ENCODE data around the gene OR8D4.

- PRO-cap, result no peak
- RAMPAGE, long total RNA, result no peak
Measured at GRCh38 chr11:123901959-123902376, at the start of gene OR8D4. Gene OR8D4 (plus strand): TSS chr11:123902167.

- PRO-cap, result no peak
- RAMPAGE, long total RNA, result no peak
Measured at GRCh38 chr11:124113833-124114441, 1.3 kb upstream of the VWA5A start.

DNA sequence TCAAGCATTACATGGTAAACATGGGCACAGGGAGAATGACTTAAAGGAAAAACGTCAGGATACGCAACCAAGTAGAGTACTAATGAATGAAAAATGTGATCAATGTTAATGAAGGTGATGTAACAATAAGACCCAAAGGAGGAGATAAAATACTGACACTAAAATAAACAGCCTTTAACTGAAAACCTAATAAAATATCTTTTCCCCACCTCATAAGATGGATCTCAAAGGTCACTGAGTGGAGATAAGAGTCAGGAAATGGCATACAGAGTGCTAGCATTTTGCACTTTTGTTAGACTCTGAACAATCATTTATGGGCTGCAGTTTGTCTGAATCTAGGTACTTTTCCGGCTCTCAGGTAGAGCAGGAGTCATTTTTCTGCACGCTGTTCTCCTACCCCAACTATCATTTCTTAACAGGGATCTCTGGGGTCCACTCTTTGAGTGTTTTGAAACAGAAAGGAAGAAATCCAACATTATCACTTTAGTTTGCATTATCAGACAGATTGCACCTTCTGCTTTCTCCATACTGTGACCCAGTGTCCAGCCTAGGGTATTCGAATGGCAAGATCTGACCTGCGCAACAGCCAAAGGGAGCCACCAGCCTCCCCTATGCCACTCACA, 988 bp downstream of the SIAE start:
- PRO-cap, result no peak
- RAMPAGE, long total RNA, result no peak

DNA sequence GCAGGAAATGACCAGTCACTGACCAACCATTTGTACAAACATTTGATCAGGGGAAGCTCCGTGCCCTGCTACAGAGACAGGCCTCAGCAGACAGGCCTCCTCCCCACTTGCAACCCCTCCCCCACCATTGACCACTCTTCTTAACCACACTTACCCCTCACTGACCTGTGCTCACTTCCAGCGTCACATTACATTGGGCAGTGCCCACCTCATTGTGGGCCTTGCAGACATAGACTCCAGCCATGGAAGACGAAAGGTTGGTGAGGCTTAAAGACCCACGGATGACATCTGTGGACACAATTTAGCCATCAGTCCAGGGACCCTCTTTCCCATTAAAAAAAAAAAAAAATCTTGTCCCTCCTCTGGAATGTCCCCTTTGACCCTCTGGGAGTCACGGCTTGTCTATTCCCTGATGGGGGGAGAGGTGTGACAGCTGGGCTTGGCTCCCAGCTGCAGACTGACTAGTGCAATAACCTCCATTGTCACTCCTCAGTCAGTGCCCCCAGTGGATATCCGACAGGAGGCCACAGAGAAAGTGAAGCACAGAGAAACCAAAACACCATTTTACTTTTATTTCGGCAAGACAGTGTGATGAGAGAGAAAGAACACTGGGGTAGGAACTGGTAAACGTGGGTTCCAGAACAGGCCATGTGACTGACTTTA, 2.6 kb upstream of the VSIG2 start:
- PRO-cap, result no peak
- RAMPAGE, long total RNA, result no peak

GRCh38 chr11:124759428-124759851, 2.6 kb downstream of the ESAM start:
- PRO-cap, result no peak
- RAMPAGE, long total RNA, result no peak

- PRO-cap, result no peak
- RAMPAGE, long total RNA, result no peak
Measured at GRCh38 chr11:124761879-124762123, 289 bp downstream of the ESAM start.

DNA sequence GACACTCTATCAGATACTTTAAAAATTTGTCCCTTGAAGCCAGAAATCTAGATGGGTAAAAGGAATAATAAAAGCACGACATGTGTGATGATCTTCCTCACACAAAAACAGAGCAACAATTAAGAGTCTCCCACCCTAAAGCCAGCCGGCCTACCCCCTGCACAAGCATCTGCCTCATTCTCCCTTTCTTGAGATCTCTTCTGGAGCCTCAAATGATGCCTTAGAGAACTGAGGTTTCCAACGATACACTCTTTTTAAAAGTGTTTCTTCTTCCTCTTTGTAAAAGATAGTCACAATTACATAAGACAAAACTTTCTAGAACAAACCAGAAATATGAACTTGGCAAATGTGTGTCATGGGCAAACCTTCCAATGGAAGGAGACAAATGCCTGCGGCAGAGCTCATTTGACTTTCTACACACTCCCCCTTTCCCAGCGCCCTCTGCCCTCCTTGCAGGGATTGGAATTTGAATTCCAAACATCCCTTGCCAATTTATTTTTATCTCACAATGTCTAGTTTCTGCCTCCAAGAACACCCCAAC, 14.6 kb upstream of the ESAM start:
- PRO-cap, result no peak
- RAMPAGE, long total RNA, result no peak

DNA sequence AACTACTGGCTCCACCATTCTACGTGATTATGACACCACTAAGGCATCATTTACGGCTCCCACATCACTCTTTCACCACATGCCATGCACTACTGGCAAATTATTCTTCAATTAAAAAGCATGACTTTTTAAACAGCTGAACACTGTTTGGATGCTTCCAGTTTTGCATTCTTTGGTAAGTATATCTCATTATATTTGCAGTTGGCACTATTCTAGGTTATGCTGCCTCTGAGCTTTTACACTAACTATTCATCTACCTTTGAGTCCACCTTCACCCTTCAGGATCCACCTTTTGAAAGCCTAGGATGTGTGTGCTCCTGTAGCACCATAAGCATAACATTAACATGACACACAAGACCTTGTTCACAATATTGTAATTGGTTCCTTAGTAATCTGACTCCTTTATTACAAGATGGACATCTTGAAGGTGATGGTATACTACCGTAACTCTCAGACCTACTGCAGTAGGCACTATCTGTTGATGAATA, 7.9 kb downstream of the MSANTD2 start:
- PRO-cap, result no peak
- RAMPAGE, long total RNA, result no peak

DNA sequence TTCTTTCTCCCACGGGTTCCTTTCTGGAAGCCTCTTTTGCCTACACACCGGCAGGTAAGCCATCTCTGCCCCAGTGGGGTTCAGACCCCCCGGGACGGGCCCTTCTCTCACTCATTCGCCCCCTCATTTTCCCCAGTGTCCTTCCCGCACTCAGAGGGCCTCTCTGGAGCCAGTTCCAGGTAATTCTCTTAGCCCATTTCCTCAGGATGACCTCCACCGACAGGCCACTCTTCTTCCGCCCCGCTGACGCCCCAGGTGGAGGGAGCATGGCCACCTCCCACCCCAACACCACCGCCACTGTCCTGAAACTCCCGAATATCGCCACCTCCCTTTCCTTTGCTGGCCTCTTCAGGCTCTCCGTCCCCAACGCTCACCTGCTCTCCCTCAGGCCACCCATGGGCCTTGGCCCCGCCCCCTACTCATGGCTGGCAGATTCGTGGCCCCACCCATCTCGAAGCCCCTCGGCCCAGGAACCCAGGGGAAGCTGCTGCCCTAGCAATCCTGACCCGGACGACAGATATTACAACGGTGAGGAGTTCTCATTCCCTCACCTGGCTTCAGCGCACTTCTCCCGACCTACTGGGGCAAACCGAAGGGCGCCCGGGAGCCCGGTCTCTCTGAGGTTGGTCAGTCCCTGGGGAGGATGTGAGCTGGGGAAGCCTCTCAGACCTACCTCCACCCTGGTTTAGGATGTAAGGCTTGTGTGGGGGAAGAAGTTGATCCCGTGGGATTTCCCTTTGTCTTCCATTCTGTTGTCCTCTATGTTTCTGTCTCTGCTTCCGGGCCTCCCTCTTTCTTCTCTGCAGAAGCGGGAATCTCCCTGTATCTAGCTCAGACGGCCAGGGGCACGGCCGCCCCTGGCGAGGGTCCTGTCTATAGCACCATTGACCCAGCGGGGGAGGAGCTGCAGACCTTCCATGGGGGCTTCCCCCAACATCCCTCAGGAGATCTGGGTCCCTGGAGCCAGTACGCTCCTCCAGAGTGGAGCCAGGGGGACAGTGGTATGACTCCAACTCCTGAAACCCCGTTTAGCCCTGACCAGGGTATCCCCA, 12.2 kb downstream of the ROBO3 start:
- PRO-cap, result no peak
- RAMPAGE, long total RNA, result no peak

- PRO-cap, result no peak
- RAMPAGE, long total RNA, result no peak
Measured at GRCh38 chr11:124898199-124899275, 872 bp upstream of the ROBO4 start.

DNA sequence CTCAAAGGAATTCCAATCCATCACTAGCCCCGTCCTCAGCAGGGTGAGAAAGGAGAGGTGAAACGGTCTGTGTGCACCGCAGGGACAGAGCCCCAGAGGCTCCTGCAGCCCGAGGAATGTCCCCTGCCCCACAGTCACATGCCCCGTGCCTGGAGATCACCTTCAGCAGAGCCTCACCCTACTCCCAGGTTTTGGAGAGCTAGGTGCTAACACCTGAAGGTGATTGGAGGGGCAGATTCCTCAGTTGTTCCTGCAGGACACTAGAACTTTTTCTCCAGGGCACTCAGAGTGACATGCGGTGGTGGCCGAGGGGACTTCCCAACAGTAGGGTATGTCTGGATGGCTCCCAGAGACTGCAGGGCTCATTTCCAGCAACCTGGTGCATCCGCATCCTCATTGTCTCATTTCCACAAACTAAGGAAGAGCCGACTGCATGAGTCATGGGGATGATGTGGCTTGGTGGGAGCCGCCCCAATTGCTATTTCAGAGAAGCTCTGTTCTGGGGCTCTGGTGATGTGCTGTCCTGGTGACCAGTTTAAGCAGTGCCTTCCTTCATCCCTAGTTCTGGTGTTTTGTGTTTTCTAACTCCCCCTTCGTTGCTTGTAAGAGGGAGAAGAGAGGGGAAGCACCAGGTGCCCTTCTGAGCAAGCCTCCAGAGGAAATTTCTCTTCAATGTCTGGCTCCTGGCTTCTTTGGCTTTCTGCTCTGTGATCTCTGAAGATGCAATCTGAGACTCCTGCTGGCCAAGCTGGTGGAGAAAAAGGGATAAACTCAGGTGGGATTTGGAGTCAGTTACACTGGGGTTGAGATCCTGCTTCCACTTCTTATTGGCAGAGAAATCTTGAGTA, 2.8 kb upstream of the ROBO4 start:
- PRO-cap, result no peak
- RAMPAGE, long total RNA, result no peak

DNA sequence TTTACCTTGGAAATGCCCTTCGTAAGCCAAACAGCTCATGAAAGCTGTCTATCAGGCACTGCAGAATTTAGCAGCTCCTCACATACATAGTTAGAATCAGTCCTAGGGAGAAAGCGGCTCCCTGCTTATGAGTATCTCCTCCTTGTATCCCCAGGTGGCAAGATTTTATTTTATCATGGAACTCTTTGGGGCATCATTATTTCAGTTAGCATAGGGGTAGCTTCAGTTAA, 4.8 kb upstream of the EI24 start:
- PRO-cap, result no peak
- RAMPAGE, long total RNA, result no peak

GRCh38 chr11:125570699-125571371, 1.6 kb downstream of the EI24 start:
- PRO-cap, result no peak
- RAMPAGE, long total RNA, result no peak

- PRO-cap, result no peak
- RAMPAGE, long total RNA, result no peak
Measured at GRCh38 chr11:125583630-125584319, 8.9 kb upstream of the STT3A start.

DNA sequence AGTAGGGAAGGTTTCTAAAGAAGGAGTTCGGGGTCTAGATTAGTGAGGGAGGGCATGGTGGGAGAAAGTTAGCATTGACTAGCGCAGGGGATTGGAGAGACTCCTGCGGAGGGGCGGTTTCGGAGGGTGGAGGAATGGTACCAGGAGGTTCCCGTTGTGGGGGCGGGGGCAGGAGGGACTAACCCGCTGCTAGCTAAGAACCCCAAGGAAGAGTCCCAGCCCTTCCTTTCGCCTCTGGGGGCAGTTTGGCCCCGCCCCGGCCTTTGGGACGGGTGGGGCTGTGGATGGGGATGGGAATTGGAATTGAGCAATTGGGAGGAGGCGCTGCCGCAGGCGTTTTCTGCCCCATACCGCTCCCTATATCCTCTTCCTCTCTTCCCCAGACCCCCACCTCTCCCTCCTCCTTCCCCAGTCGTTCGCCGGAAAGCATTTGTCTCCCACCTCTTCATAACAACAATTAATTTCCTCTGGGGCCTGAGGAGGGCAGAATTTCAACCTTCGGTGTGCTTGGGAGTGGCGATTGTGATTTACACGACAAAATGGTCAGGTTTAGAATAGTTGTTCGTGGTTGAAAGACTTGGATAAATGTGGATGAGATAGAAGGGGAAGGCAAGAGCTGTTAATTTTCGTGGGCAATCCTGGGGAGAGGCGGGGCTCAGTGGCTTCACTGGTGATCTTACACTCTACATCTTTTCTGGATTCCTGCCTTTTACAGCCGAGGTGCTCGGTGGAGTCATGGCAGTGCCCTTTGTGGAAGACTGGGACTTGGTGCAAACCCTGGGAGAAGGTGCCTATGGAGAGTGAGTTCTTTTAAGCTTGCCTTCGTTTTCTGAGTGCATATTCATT, 1.3 kb downstream of the CHEK1 start:
- PRO-cap, result no peak
- RAMPAGE, long total RNA, result no peak

- PRO-cap, result no peak
- RAMPAGE, long total RNA, result no peak
Measured at GRCh38 chr11:125626880-125627289, 1.9 kb downstream of the CHEK1 start.

DNA sequence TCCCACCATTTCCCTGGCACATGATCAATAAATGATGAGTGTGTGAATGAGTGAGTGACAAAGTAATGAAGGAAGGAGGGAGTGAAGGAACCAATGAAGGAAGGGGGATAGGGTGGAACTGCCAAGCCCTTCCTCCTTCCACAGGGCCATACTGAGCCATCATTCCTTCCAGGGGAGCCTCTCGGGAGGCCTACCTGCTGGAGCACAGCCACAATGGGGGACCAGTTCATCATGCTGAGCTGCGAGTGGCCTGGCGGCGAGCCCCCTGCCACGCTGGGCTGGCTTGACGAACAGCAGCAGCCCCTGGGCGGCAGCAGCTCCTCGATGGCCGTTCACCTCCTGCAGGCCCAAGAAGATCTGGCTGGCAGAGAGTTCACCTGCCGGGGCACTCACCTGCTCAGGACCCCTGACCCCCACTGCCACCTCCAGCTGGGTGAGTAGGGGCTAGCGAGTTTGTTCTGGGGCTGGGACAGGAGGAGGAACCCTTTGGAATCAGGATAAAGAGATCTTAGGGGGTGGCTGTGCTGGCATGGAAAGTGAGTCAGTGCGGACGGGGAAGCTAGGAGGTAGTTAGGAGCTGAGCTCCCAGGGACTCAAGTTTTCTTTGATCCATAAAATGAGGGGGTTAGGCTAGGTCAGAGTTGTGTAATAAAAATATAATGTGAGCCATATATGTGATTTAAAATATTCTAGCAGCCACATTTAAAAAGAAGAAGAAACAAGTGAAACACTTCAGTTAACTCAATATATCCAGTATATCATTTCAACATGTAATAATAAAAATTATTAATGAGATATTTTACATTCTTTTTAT, 6.0 kb downstream of the VSIG10L2 start:
- PRO-cap, result no peak
- RAMPAGE, long total RNA, result no peak

GRCh38 chr11:126060616-126061464, 1.8 kb downstream of the CDON start:
- PRO-cap, result no peak
- RAMPAGE, long total RNA, result no peak

DNA sequence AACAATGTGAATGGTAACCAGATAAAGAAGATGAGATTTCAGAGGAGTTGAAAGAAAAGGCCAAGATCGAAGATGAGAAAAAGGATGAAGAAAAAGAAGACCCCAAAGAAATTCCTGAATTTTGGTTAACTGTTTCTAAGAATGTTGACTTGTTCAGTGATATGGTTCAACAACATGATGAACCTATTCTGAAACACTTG, 5.1 kb upstream of the CDON start:
- PRO-cap, result no peak
- RAMPAGE, long total RNA, result no peak

DNA sequence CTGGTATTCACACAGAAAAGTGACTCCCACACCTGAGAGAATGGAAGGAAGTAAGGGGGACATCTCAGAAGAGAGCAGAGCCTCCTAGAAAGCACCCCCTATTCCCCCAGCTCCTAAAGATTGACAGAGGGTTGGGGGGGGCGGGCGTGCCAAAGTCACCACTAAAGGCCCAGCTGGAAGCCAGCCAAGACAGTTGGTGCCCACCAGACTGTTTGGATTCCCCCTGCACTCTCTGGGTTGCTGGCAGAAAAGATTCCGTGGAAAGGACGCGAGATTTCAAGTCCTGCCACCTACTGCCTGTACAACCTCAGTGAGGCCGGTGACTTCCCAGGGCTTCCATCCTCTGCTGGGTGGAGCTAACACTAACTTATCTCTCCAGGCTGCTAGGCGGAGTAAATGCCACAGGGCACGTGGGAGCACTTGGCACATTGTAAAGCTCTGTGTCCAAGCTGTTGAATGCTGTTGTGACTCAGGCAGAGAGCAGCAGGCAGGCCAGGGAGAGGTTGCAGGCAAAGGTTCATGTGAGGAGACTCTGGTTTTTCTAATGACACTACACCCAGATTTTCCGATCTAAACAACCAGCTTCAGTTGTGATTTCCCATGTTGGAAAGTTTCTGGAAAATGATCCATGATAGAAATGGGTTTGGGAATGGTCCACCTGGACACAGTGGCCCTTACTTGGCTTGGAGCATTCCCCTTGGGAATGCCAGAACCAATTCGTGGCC, 50.9 kb upstream of the CDON start:
- PRO-cap, result no peak
- RAMPAGE, long total RNA, result no peak

Data from Karpas-422 (cell line).